Measurements from ENCODE around the genes ADAMTS19 and RAPGEF6.

- PRO-cap, 6 experiments, result no peak in any of the 6 experiments
- RAMPAGE, long total RNA, 2 experiments, result no peak in any of the 2 experiments
- RRBS, result no CpG with 5 or more reads among the region's 13 CpGs
Measured at GRCh38 chr5:127228770-127229162, 61.8 kb upstream of the MEGF10 start.

GRCh38 chr5:127659913-127660481 lies 11.1 kb downstream of the CTXN3 start:
- PRO-cap, 6 experiments, result peak in 3 of 6 experiments; most common plus-strand start chr5:127660250 (in 3); most common minus-strand start chr5:127660089 (in 1)
- RAMPAGE, long total RNA, 2 experiments, result no peak in any of the 2 experiments
- RRBS, result no CpG with 5 or more reads among the region's 4 CpGs

DNA sequence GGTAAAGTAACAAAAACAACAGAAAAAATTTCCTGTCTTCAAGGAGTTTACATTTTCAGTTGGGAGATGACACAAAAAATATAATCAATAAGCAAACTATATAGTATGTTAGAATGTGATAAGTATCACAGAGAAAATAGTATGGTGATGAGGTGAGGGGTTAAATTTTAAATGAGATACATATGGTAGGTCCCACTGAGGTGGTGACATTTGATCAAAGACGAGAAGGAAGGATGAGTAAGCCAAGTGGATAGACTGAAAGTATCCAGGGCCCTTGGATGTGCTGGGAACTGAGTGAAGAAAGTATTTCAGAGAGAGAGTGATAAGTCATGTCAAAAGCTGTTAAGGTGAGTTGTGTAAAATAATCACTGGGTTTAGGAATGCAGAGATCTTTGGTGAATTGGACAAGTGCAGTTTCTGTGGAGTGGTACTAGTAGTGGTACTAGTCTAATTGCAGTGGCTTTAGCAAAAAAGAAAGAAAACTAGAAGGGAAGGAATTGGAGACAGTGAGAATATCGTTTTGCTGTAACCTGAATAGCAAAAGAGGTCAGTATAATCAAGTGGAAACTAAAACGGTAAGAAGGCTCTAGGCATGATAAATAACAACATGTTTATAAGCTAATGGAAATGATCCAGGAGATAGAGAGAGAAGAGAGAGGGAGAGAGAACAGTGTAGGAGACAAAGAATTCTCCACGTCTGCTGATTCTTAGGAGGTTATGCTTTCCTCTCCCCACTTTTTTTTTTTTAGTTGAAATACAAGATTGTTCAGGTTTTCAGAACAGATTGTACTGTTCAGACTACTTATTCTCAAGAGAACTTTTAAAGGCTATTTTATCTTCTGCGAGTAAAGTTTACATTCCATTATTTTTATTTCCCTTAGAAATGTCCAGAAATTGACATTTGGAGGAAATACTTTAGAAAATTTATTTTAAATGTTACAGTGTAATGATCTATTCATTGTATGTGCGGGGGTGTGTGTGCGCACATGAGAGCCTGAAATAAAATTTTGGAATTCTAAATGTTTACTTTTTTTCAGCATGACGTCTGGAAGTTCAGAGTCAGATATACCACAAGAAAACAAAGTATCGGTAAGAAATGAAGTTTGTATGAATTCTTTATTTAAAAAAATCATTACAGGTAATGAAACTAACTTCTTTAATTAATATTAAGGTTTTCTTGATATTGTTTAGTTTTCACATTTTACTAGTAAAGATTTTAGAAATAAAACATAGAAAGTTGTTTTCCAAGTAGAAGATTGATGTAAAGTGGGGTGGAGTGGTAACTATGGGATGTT lies 3.9 kb downstream of the CCDC192 start:
- PRO-cap, 6 experiments, result no peak in any of the 6 experiments
- RAMPAGE, long total RNA, 2 experiments, result no peak in any of the 2 experiments
- RRBS, result no CpG with 5 or more reads among the region's 9 CpGs

DNA sequence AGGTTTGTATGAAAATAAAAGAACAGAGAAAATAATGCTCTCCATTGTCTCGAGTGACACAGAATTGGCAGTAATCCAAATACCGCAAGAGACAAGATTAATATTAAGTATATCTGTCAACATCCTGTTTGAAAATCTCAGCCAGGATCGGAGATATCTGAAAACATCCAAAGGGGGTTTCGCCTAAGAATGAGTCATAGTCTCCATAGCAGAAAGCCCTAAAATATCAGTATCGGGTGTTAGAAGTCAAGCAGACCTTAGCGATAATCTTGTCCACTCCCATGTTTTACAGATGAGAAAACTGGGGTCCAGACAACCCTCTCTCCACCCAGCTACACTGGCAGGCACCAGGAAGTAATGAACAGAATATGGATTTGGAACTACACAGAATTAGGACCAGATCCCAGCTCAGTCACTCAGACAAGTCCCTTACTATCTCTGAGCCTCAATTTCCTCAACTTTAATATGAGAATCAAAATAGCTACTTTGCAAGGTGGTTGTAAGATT lies 189.7 kb downstream of the CCDC192 start:
- PRO-cap, 6 experiments, result no peak in any of the 6 experiments
- RAMPAGE, long total RNA, 2 experiments, result no peak in any of the 2 experiments
- RRBS, result no CpG with 5 or more reads among the region's 6 CpGs

- PRO-cap, 6 experiments, result peak in 1 of 6 experiments; most common minus-strand start chr5:128082834 (in 1)
- RAMPAGE, long total RNA, 2 experiments, result no peak in any of the 2 experiments
- RRBS, result under 1% methylated on average over 7 of the region's 14 CpGs
Measured at GRCh38 chr5:128082548-128082938, 1.0 kb upstream of the SLC12A2 start.

GRCh38 chr5:128178255-128178911 lies 94.8 kb downstream of the SLC12A2 start:
- PRO-cap, 6 experiments, result no peak in any of the 6 experiments
- RAMPAGE, long total RNA, 2 experiments, result no peak in any of the 2 experiments
- RRBS, result no CpG with 5 or more reads among the region's 2 CpGs

GRCh38 chr5:129094384-129094637 lies 238 bp upstream of the ISOC1 start:
- PRO-cap, 6 experiments, result peak in 6 of 6 experiments; most common minus-strand start chr5:129094473 (in 4)
- RAMPAGE, long total RNA, 2 experiments, result no peak in any of the 2 experiments
- RRBS, result 1% methylated on average over 32 of the region's 34 CpGs

- PRO-cap, 6 experiments, result peak in 1 of 6 experiments; most common plus-strand start chr5:129460361 (in 1); most common minus-strand start chr5:129460337 (in 1)
- RAMPAGE, long total RNA, 2 experiments, result no peak in any of the 2 experiments
- RRBS, result 2% methylated on average over 3 of the region's 83 CpGs
Measured at GRCh38 chr5:129459508-129460655, at the start of gene ADAMTS19. Gene ADAMTS19, plus strand, starts transcription at chr5:129460298.

DNA sequence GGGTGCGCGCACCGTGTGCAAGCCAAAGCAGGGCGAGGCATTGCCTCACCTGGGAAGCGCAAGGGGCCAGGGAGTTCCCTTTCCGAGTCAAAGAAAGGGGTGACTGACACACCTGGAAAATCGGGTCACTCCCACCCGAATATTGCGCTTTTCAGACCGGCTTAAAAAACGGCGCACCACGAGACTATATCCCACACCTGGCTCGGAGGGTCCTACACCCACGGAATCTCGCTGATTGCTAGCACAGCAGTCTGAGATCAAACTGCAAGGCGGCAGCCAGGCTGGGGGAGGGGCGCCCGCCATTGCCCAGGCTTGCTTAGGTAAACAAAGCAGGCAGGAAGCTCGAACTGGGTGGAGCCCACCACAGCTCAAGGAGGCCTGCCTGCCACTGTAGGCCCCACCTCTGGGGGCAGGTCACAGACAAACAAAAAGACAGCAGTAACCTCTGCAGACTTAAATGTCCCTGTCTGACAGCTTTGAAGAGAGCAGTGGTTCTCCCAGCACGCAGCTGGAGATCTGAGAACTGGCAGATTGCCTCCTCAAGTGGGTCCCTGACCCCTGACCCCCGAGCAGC lies 432.7 kb downstream of the HINT1 start:
- PRO-cap, 6 experiments, result no peak in any of the 6 experiments
- RAMPAGE, long total RNA, 2 experiments, result no peak in any of the 2 experiments
- RRBS, result no CpG with 5 or more reads among the region's 22 CpGs

GRCh38 chr5:131266430-131266704 lies 2.5 kb downstream of the CDC42SE2 start:
- PRO-cap, 6 experiments, result no peak in any of the 6 experiments
- RAMPAGE, long total RNA, 2 experiments, result no peak in any of the 2 experiments
- RRBS, result no CpG with 5 or more reads among the region's 11 CpGs

DNA sequence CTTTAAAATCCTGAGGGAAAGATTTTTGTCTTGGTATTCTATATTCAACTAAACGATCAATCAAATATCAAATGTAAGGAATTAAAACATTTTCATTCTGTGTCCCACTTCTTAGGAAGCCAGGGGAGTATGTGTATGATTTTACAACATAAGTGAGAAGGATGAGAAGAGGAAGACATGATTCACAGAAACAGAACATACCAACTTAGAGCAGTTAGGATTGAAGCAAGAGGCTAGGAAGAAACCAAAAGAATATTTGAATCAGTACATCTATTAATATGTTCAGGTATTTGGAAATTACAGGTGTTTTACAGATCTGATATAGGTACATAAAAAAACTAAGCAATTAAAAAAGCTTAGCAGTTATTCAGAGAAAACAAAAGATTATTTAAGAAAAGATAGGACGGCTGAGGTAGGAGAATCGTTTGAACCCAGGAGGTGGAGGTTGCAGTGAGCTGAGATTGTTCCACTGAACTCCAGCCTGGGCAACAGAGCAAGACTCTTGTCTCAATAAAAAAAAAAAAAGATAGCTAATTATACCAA lies 77.6 kb downstream of the CDC42SE2 start:
- PRO-cap, 6 experiments, result no peak in any of the 6 experiments
- RAMPAGE, long total RNA, 2 experiments, result no peak in any of the 2 experiments
- RRBS, result no CpG with 5 or more reads among the region's 3 CpGs

GRCh38 chr5:131349278-131349730 lies 85.5 kb downstream of the CDC42SE2 start:
- PRO-cap, 6 experiments, result no peak in any of the 6 experiments
- RAMPAGE, long total RNA, 2 experiments, result no peak in any of the 2 experiments
- RRBS, result no CpG with 5 or more reads among the region's 5 CpGs

GRCh38 chr5:131359087-131359647 lies 95.3 kb downstream of the CDC42SE2 start:
- PRO-cap, 6 experiments, result no peak in any of the 6 experiments
- RAMPAGE, long total RNA, 2 experiments, result no peak in any of the 2 experiments
- RRBS, result no CpG with 5 or more reads among the region's 7 CpGs

GRCh38 chr5:131382211-131382781 lies 118.4 kb downstream of the CDC42SE2 start:
- PRO-cap, 6 experiments, result no peak in any of the 6 experiments
- RAMPAGE, long total RNA, 2 experiments, result no peak in any of the 2 experiments
- RRBS, result no CpG with 5 or more reads among the region's 1 CpG

DNA sequence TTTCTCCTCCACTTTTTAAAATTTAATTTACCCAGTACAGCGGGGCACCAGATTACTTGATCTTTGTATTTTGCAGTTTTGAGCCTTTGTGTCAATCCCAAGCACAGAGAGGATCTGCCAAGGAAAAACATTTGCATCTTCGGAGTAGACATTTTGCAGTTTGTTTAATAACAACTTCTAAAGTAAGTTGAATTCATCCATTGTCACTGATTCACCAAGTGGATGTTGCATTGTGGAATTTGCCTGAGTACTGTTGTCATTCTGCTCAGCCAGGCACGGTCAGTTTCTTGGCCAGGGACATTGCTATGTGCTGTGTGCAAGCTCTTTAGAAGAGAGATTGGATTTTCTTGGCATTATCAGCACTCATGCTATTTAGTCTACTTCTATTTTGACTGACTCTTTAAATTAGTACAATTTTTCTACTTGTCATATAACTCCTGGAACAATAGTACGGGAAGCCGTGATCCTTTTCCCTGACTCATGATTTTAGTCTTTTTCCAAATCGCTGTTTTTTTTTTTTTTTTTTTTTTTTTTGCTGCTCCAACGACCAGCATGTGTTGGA lies 129.5 kb downstream of the CDC42SE2 start:
- PRO-cap, 6 experiments, result no peak in any of the 6 experiments
- RAMPAGE, long total RNA, 2 experiments, result no peak in any of the 2 experiments
- RRBS, result no CpG with 5 or more reads among the region's 7 CpGs

GRCh38 chr5:131398775-131399144 lies 134.9 kb downstream of the CDC42SE2 start:
- PRO-cap, 6 experiments, result no peak in any of the 6 experiments
- RAMPAGE, long total RNA, 2 experiments, result no peak in any of the 2 experiments
- RRBS, result no CpG with 5 or more reads among the region's 2 CpGs

GRCh38 chr5:131399656-131400028 lies 135.8 kb downstream of the CDC42SE2 start:
- PRO-cap, 6 experiments, result no peak in any of the 6 experiments
- RAMPAGE, long total RNA, 2 experiments, result no peak in any of the 2 experiments
- RRBS, result no CpG with 5 or more reads among the region's 2 CpGs

DNA sequence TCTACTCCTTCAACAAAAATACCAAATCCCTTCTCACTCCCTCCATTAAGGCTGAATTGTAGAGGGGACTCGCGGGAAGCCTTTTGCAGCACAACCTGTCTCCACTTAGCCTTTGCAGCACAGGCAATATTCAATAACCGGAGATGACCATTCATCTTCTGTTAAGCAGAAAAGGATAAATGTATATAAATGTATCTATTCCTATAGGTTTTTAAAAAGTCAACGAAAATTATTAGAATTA lies 142.5 kb downstream of the RAPGEF6 start:
- PRO-cap, 6 experiments, result no peak in any of the 6 experiments
- RAMPAGE, long total RNA, 2 experiments, result no peak in any of the 2 experiments
- RRBS, result no CpG with 5 or more reads among the region's 4 CpGs

GRCh38 chr5:131536205-131536826 lies 98.7 kb downstream of the RAPGEF6 start:
- PRO-cap, 6 experiments, result peak in 1 of 6 experiments; most common plus-strand start chr5:131536715 (in 1)
- RAMPAGE, long total RNA, 2 experiments, result no peak in any of the 2 experiments
- RRBS, result no CpG with 5 or more reads among the region's 6 CpGs

DNA sequence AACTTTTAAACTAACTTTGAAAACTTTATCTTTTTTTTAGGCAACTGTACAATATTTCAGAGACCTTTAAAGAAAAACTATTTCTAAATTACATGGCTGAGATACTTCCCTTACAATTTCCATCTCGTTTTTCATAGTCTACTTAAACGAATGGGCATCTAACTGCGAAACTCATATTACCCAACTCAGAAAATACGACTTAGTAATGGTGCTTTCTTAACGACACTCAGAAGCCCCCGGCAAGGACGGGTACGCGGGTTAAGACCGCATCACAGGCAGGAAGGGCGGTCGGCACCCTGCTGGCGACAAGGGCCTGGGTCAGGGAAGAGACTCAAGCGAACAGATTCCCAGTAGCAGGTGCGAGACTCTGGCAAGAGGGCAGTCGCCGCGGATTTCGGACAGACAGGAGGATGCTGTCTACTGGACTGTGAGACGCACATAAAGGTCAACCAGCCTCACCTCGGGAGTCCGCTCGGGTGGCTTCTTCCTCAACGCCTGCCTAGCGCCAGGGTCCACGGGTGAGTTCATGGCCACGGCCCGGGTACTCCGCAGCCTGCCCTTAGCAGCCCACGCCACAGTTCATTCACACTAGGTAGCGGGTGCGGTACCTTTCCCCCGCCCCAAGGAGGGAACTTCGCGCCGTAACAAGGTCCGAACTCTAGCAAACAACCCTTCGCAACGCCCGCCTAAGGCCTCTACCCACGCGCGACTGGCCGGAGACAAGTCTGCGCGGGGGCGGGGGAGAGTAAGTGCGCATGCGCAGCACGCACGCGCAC lies at the start of gene RAPGEF6:
TSS of gene RAPGEF6 (minus strand) at position 727 of the 776 bp plus-strand sequence.
- PRO-cap, 6 experiments, result peak in 6 of 6 experiments; most common plus-strand start position 350 of the sequence (in 1); most common minus-strand start position 697 of the sequence (in 3)
- RAMPAGE, long total RNA, 2 experiments, result start-site peak on the minus strand in 1 of 2 experiments, centred at position 709 of the sequence, 112 reads per replicate
- RRBS, result no CpG with 5 or more reads among the region's 52 CpGs